Progenitor cell of endocrine pancreas (in vitro differentiated cells): ENCODE results near the genes KIAA0040, TEX35, NPHS2 and TDRD5.

GRCh38 chr1:174938414-174939192, 61.1 kb upstream of the CACYBP start:
- PRO-cap = no peak

GRCh38 chr1:175192587-175193584, at the start of gene KIAA0040:
KIAA0040 (minus strand) TSS chr1:175192776.
- PRO-cap = bidirectional peak, plus-strand start at chr1:175193222, minus-strand start at chr1:175192776; unidirectional peak, minus-strand start at chr1:175193251

DNA sequence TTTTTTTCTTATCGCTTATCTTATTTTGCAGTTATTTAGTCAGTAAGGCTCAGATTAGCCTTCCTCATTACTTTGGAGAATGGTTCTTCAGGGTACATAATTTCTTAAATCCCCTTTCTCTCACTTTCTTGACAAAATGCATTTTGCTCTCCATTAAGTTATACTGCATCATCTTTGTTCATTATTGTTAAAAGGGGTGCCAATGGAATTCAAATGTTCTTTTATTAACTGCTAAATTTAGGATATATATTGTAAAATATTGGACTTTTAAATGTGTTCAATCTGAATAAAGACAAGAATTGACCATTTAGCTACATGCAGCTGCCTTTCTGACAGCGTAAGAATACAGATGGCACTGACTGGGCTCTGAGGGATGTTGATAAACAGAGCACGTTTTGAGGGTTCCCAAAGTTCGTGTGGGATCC, 226.4 kb upstream of the KIAA0040 start:
- PRO-cap = no peak

- PRO-cap = no peak
Observed at GRCh38 chr1:176177154-176177718, 29.9 kb downstream of the COP1 start.

DNA sequence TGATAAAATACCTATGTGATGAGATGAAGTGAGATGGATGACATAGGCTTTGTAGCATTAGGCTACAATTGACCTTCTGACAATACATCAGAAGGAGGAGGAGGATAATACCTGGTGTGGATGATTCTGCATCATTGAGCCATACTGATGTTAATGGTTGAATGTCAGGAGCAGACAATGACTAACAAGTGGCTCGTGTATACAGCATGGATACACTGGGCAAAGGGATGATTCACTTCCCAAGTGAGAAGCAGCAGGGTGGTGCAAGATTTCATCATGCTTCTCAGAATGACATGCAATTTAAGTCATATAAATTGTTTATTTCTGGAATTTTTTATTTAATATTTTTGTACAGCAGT, 34.3 kb upstream of the COP1 start:
- PRO-cap = no peak

DNA sequence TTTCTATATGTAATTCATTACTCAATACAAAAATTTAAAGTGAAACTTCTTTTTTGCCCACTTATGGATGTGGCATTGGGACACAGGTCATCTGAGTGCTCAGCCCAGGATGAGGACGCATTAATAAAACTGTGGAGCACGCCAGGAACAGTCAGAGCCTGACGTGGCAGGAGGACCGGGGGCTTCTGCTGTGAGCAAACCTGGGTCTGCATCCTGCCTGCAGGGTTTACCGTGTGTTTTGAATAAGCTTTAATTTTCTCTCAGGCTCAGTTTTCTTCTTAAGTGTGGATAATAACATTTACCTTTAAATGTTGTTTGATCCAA, 323.5 kb downstream of the PAPPA2 start:
- PRO-cap = no peak

- PRO-cap = no peak
Observed at GRCh38 chr1:176801379-176801819, 338.4 kb downstream of the PAPPA2 start.

DNA sequence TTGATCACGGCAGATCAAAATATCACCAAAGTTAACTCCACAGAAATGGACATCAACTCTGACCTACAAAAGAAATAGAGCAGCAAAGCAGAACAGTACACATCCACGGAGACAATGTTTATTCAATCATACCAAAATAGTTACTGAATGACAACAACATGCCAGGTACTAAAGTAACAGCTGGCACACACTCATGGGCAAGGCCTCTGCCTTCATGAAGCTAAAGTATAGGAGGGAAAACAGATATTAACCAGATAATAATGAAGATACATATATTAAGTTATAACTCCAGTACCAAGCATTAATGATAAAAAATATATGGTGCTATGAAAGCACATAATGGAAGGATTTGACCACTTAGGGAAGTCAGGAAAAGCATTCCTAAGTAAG, 59.2 kb upstream of the RASAL2 start:
- PRO-cap = no peak

DNA sequence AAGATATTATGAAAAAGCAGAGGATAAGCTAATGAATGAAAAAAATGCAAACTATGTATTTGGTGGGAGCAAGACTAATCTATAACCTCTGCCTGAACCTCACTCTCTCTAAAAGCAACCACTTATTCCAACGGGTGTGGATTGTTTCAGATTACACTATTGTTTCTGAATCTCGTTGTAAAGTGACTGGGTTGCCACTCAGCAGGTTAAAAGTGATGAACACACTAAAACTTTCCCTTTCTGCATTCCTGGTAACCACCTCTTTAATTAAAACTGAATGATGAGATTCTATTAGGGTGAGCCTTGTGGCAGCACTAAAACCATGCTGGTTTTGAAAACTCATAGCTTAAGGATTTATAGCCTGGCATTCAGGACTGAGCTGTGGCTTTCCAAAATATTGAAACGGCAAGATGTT, 1.2 kb downstream of the RASAL2 start:
- PRO-cap = no peak

DNA sequence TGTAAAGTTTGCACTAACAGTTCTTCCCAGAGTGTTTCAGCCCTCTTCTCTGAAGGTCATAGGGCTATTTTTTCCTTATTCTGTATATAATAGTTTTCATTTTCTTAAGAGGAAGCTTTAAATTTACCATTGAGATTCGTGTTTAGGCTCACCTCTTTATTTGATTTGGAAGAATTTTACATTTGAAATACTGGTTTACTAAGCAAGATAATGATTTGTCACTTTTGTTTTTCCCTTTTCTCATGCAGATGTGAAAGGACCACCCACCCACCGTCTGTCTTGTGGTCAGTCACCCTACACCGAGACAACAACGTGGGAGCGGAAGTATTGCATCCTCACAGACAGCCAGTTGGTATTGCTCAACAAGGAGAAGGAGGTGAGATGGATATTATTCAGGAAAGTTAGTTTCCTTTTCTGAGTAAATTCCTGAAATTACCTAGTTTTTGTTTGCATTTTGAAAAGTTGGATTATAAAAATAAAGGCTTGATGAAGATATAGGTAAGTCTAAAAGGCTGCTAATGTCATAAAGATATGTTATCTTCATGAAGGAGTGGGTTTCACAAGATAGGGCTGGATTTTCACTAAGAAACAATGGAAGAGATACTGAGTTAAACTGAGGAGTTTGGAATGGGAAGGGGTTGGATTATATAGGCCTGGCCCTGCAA, 189.5 kb downstream of the RASAL2 start:
- PRO-cap = no peak

DNA sequence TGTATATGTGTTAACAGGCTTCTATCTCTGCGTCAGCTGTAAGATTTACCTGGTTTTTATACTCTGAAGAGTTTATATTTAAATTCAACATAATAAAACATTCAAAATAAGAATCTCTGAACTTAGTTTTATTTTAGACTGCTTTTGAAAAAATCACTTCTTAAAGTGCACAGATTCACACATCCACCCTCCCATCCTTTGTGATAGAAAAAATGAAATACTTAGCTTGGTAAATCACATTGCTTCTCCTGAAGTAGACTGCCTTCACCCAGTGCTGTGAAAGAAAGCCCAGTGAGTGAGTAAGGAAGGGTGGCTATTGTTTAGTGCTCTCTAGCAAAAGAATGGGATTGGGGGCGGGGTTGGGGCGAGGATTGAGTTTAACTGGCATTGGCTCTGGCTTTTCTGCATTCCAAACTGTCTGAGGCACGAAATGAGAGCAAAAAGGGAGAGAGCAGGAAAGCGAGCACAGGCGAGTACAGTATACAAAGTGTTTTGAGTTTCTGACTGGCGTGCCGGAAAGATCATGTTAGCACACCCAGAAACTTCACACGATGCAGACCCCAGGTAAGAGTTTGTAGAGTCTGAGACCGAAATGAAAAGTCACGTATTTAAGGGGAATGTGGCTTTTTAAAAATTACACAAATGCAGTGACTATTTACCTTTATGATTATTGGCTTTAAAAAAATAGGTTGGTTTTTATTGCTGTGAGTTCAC, 155.6 kb downstream of the CLEC20A start:
- PRO-cap = bidirectional peak, plus-strand start at position 407 of the sequence, minus-strand start at position 288 of the sequence

GRCh38 chr1:178409391-178410587, 87.0 kb downstream of the CLEC20A start:
- PRO-cap = no peak

DNA sequence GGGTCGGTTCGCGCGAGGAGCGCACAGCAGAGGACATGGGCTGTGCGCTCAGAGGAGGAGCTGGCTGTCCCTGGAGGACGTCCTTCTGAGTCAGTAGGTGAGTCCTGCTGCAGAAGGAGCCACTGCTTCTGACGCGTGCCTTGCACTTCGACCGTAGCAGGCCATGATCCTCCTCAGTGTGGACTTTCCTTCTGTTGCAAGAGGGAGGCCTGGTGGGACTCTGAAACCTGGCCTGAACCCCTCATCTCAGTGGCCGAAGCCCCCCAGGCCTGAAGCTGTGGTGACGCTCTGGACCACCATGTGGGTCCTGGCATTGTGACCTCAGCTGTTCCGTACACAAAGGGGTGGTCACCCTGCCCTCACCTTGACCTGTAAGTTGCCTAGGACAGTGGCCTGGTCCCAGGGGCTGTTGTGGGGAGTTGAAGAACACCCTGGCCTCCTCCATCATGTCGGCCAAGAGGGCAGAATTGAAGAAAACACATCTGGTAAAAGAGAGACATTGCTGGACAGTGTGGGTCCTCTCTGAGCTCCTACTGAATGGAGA, at the start of gene TEX35:
Gene TEX35, plus strand, starts transcription at position 367 of the 544 bp plus-strand sequence.
- PRO-cap = no peak

GRCh38 chr1:178724416-178724697, 687 bp upstream of the RALGPS2 start:
- PRO-cap = no peak

- PRO-cap = no peak
Observed at GRCh38 chr1:178862193-178862998, 8.5 kb downstream of the ANGPTL1 start.

DNA sequence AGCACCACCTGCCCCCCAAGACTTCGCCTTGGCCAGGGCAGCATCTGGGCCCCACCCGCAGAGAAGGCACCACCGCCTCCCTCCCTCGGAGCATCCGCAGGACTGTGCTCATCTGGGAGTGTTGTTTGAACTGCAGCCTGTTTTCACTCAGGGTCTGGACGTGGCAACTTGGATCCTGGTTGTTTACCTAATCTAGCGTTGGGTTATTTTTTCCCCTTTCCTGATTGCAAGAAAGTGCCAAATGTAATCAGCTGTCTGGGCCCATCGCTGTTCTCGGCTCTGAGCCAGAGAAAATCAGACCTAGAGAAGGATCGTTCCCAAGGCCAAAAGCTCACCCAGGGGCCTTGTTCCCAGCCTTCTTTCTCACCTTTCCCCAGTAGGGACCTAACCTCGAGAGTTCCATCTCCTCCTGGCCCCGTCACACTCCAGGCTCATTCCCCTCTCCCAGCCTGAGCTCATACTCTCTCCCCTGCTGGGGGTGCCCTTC, 72.1 kb upstream of the FAM20B start:
- PRO-cap = no peak

GRCh38 chr1:179094835-179095350, 13.0 kb downstream of the TOR3A start:
- PRO-cap = no peak

DNA sequence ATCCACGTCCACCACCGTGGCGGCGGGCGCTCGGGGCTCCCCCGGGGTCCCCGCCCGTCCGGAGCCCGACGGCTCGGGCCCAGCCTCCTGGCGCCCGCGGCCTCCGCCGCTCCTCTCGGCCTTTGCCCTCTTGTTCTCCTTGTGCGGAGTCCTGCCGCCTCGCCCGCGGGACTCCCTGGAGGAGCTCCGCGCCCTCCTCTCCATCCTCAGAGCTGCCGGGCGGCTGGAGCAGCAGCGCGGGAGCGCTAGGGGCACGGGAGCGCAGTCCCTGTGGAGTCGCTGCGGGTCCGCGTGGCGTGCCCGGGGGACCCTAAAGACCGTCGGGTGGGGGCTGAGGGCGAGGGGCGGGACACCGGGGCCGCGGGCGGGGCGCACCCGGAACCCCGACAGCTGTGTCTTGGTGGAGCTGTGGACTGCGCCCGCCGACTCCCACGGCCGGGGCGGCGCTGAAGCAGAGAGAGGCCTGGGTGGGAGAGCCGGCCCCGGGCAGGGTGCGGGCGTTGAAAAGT, at the start of gene NPHS2:
Gene NPHS2, minus strand, starts transcription at position 288 of the 509 bp plus-strand sequence.
- PRO-cap = no peak

DNA sequence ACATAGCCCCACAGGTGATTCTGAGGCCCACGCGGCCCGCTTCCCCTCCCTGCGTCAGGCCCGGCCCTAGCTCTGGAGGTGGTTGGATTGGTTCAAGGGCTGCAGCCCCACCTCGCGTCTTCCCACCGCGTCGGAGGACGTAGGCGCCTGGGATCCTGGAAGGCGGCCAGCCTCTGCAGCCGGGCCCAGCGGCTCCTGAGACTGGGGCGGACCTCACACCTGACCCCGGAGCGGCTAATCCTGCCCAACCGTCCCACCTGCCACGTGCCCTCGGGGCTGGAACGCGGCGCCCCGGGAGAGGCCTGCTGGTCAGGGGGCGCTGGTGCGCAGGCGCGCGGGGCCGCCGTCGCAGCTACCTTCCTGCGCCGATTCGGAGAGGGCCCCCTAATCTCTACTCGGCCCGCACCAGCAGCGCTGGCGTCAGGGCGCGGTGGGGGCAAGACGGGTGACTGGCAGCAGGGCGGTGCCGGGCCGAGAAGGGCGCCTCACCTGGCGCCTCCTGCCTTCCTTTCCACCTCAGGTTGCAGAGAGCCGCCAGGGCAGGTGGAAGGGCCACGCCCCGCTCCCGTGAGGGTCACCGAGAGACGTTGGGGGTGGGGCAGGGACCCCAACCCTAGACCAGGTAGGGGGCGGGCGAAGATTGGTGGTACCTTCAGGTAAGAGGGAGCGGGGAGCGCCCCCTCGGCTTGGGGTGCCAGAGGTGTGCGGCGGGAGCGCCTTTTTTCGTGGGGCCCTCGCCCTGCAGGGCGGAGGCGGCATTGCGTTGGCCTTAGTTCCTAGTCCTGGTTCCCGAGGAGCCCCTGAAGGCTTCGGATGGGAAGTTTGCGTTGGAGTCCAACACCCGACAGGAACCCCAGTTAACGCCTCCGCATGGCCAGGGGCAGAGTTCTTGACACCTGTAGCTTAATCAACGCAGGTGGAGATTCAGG, at the start of gene TDRD5:
Gene TDRD5, plus strand, starts transcription at position 329 of the 929 bp plus-strand sequence.
- PRO-cap = no peak

- PRO-cap = unidirectional peak, plus-strand start at chr1:179742881
Observed at GRCh38 chr1:179742634-179743025, 461 bp upstream of the FAM163A start.